ENCODE measurements around a stretch of chr9.

DNA sequence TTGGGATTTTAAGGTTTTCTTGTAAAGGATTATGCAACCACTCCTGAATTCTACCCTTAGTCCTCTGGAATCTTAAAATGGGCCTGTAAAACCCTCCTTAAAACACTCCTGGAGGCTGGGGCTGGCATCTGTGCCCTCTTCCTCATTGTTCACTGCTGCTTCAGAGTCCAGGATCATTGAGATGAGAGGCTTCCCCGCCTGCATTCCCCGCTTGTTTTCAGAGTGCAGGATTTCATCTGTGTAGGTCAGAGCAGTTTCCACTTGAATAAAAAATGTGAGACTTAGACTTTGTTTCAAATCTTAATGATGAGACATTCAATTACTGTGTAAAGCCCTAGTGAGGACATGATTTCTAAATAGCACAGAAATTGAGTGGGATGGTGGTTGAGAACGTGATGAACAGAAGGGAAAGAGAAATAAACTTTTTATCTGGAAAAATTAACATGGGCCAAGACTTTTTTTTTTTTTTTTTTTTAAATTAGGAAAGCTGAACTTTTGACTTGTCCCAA lies 40.4 kb downstream of the PCSK5 start:
- RRBS: no CpG with 5 or more reads among the region's 3 CpGs

- RRBS: no CpG with 5 or more reads among the region's 7 CpGs
Observed at GRCh38 chr9:76153224-76153780, 240.9 kb downstream of the RFK start.

DNA sequence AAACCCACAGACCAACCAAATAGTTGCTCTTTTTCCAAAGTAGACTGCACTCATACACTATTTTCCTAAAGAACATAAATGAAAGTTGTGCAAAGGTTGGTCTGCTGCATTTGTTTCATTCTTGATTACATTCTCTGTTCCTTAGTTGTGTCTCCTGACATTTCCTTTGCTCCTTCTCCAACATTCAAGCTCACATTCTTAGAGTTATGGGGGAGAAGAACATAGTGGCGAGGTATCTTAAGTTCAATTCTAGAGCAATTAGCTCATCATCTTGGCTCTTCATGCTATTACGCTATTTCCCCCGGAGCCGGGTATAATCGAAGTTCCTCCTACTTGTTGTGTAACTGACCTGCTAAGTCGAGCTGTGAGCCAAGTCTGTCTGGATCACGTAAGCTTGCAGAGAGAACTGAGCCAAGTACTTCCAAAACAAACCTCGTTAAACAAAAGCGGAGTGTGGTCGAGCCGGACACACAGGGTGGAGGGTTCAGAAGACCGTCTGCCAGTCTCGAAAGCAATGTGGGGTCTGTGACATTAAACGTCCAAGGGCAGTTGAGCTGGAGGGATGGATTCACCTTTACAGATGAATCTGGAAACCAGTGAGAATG lies 138.2 kb downstream of the RFK start:
- RRBS: no CpG with 5 or more reads among the region's 14 CpGs

- RRBS: no CpG with 5 or more reads among the region's 23 CpGs
Observed at GRCh38 chr9:76297291-76298056, 96.8 kb downstream of the RFK start.

GRCh38 chr9:76394708-76395391 lies 624 bp upstream of the RFK start:
- RRBS: no CpG with 5 or more reads among the region's 28 CpGs

DNA sequence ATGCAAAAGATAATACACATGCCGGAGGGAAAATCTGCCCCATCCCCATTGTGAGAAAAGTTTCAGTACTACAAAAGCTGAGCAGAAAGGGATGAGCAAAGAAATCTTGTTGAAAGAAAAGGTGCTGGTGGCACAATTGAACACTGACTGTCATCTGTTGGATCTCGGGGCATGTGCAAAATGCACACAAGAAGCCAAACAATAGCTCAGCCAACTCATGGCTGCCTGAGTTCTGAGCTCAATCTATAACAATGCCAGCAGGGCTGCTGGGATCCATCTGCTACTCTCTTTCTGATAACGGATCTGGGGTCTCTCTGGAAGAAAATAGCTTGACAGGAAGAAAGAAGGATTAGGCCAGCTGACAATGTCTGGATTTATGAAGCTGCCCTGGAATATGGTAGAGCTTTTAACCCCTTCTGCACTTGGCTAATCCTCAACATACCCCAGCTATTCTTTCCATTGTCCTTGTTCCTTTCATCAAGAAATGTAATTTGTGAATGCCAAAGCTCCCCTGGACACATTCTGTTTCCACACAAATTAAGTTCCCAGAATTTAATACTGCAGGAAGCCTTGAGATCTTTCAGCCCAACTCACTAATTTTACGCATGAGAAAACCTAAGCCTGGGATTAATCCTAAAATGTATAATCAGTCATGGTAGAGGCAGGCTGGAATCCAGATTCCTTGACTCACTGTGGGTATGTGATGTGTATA lies 204.5 kb downstream of the PRUNE2 start:
- RRBS: no CpG with 5 or more reads among the region's 4 CpGs

GRCh38 chr9:76873184-76873838 lies 32.6 kb downstream of the PRUNE2 start:
- RRBS: no CpG with 5 or more reads among the region's 12 CpGs

DNA sequence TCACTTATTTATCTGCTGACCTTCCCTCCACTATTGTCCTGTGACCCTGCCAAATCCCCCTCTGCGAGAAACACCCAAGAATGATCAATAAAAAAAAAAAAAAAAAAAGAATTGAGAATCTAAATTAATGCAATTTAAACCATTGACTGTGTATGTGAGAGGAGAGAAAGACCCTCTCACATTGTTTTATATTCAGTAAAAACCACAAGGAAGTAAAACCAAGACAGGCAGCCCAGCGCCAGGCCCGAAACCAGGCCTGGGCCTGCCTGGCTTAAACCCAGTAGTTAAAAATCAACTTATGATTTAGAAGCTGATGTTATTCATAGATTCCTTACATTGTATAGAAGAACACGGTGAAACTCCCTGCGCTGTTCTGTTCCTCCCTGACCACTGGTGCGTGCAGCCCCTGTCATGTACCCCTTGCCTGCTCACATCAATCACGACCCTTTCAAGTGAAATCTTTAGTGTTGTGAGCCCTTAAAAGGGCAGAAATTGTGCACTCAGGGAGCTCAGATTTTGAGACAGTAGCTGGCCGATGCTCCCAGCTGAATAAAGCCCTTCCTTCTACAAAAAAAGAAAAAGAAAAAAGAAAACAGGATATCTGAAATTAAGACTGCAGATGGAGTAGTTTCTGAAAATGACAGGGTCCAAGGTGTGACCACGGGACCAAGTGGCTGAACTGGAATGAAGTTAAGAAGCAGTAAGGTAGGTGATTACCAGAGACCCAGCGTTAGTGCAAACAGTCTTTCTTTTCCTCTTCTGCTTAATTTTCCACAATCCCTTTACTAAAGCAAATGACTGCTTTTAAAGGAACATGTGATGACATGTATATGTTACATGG lies 50.5 kb upstream of the PRUNE2 start:
- RRBS: no CpG with 5 or more reads among the region's 10 CpGs

GRCh38 chr9:77177828-77178419 lies 590 bp downstream of the VPS13A start:
- RRBS: 6% methylated on average over 28 of the region's 58 CpGs

- RRBS: 2% methylated on average over 13 of the region's 46 CpGs
Observed at GRCh38 chr9:78030578-78031091, 976 bp downstream of the GNAQ start.

DNA sequence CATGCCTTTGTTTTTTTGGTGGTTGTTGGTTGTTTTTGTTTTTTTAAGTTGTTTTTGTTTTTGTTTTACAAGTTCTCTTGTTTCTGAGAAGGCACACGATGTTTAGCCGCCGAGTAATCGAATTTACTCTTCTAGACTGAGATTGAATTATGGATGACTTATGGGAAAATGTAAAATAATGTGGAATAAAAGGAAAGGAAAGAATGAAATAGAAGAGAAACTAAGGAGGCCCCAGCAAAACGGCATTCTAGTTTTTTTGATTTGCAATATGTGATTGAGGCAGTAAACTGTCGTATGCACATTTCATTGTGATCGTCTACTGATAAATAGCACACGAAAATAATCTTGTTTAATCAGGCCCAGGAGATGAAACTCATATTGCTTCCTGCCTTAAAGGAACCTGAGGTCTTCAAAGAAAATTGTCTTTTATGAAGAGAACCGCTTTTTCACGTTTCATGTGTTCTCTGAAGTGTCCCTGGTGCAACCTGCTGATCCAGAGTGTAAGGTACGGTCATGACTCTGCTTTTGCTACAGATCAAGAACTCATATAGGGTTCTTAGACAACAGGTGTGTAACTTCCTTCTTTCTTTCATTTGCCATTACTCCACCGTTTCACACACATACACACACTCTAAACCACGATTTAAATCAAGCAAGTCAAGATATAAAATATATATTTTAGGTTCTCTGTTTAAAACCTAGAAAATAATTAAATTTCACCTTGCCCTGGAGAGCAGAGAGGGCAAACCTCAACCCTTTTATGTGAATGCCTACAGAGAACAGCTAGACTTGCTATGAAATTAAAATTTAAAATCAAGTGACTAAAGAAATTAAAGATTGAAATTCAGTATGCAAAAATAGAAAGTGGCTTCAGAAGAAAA lies 1.4 kb upstream of the GNAQ start:
- RRBS: no CpG with 5 or more reads among the region's 13 CpGs

DNA sequence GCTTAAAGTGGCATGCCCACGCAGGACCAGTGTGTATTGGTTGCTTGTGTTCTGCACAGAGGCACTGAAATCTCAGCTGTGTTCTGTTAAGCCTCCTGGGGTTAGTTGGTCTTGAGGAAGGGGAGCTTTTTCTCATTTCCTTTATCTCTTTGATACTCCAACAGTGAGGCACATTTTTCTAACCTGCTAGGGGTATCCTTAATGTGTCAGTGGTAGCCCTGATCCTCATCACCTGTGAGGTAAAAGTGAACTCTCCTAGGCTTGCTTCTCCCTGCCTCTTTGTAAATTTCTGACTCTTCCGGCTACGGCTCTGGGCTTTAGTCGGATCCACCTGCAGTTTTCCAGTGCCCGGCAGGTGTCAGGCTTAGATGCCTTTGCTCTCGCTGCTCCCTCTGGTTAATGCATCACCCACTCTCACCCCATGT lies 3.5 kb downstream of the CEP78 start:
- RRBS: 66% methylated on average over 2 of the region's 6 CpGs

DNA sequence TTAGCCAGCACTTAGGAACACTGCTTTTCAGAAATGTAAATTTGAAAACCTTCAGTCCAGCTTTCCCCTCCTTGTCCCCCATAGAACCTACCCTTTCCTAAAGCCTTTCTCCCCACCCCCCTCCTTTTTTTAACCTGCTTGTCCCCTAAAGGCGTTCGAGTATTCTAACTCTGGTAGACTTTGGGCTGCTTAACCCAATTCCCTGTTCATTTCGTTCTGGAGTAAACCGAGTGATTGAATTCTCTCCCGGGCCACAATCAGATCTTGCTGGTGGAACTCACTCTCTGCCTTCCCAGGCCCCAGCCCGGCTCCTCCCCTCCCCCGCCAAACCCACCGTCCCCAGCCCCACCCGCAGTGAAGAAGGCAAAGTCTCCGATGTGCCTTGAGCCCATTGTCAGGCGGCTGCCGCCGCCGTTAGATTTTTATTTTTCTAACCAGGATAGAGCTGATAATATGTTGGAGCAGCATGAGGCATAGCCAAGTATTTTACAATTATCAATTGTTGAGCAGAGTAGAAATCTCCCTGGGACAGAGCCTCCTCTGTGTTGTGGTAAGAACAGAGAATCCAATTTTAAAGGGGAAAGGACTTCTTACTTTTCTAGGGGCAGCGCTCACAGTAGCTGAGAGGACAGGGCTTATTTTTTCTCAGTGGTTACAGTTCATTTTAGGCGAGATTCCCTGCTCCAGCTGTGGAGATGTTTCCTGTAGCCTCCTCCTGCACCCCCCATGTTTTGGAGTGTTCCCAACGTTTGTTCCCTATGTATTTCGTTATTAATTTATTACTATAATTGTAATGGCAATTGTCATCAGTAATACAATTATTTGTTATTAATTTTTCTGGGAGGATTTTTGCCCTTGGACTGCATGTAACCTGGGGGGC lies 1.2 kb downstream of the PSAT1 start:
- RRBS: 7% methylated on average over 2 of the region's 18 CpGs

DNA sequence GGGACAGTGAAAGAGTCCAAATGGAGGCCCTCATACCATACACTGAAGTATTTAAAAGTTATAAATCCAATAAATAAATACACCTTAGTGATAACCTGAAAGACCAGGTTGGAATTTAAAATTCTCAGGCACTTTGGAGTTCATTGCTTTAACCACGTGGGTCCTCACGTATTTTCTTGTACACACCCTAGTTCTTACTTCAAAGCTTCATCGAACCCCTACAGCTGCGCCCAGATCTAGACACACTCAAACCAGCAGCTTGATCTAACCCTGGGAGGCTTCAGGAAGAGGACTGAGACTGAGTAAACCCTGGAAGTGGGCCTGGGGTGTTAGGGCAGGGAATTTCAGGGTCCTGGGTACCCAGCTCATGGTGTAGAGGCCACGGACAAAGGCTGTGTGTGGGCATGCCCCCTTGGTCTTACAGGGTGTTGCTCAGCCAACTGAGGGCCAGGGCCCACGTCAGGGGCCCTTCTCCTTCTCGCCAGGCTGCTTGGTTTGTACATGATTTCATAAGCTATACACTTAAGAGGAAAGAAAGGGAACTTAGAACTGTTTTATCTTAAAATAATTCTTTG lies 95.2 kb downstream of the TLE4 start:
- RRBS: no CpG with 5 or more reads among the region's 7 CpGs

- RRBS: no CpG with 5 or more reads among the region's 5 CpGs
Observed at GRCh38 chr9:81535485-81535887, 153.9 kb downstream of the TLE1 start.

DNA sequence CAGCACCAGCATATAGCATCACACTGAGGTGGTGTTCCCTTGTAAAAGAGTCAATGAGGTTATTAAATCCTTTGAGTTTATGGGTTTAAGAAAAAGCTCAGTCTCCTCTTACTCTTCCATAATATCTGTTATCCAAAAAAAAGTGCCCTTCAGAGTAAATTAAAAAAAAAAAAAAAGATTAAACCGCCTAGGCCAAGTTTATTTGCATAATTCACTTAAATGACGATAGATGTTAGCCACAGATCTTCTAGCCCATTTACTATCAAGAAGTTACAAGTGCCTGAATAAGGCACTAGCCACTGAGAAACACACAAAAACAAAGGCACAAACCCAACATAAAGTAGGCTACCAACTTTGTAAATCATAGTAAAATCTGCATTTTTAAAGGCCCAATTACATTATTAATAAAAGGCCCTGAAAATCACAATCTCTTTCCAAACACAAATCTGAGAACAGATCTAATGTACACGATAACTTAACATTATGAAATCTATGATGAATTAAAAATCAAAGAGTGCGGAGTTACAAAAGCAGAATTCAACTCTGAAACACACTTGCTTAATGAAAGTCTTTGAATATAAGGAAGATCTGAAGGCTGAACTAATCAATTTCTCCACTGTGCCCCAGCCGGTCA lies 5.2 kb downstream of the TLE1 start:
- RRBS: no CpG with 5 or more reads among the region's 5 CpGs

GRCh38 chr9:81720447-81721076 lies 31.2 kb upstream of the TLE1 start:
- RRBS: no CpG with 5 or more reads among the region's 9 CpGs

- RRBS: no CpG with 5 or more reads among the region's 6 CpGs
Observed at GRCh38 chr9:81877082-81877338, 51.2 kb upstream of the SPATA31D4 start.

GRCh38 chr9:82098848-82099130 lies 110.2 kb downstream of the SPATA31D1 start:
- RRBS: no CpG with 5 or more reads among the region's 5 CpGs

- RRBS: no CpG with 5 or more reads among the region's 8 CpGs
Observed at GRCh38 chr9:83473110-83474044, 64.8 kb downstream of the FRMD3 start.

All from amniotic epithelial cell (primary cell).